Mammary microvascular endothelial cell (primary cell): ENCODE data around the genes NETO2, HEATR3 and TENT4B.

DNA sequence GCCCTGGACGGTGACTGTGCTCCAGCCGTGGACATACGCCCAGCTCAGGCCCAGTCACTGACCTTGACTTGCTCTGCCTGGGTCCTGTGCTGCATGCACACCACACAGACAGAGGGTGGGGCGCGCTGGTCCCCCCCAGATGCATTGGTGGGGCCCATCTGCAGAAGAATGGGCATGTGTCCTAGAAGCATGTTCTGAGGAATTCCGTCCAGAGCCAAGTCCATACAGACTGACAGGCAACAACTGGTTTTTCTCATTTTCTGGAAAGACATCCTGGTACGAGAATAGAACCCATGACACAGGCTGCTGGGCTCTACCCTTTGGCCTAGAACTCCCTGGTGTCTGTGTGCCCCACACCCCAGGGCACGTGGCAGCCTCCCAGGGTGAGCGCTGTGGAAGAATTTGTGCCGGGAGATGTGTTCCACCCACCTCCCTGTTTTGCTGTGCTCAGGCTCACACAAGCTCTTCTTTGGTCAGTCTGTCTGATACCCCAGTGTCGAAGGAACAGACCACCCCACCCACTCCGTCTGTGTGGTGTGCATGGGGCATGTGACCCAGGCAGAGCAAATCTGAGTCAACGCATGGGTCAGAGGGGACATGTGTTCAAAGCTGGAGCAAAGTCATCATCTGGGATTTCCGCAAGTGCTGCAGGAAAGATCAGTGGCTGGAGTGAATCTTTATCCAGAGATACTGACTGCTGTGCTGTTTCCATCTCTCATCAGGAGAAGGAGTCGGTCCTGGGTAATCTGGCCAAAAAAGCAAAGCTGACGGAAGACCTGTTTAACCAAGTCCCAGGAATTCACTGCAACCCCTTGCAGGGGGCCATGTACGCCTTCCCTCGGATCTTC lies 39.7 kb downstream of the GPT2 start:
- RAMPAGE, long total RNA: no peak

GRCh38 chr16:47143735-47144774 lies at the start of gene NETO2:
Gene NETO2 (minus strand): TSS chr16:47143945.
- RAMPAGE, long total RNA: no peak

DNA sequence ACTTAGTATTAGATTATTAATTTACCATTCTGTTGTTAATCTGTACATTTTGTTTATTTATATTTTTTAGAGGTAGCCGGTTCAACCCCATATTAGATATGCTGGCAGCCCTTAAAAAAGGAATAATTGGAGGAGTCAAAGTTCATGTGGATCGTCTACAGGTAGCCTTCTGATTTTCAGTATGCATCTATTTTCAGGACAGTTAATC lies 189.5 kb downstream of the PHKB start:
- RAMPAGE, long total RNA: no peak

DNA sequence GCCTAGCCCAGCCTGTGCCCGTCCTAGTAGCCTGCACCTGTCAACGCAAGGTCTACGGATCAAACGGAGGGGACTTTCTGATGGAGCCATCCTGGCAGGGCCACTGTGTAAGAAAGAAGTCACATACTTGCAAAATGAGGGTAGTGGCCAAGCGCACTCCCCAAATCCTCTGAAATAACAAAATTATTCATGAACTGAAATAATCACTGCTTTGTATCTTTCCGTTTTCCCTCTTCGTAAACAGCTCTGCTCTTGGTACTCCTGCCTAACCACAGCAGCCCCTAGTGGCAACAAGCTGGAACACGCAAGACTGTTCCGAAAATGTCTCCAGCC lies 100.9 kb downstream of the ABCC12 start:
- RAMPAGE, long total RNA: no peak

- RAMPAGE, long total RNA: no peak
Observed at GRCh38 chr16:48356901-48357572, 28.2 kb downstream of the SIAH1 start.

GRCh38 chr16:48577296-48578152 lies 32.5 kb downstream of the N4BP1 start:
- RAMPAGE, long total RNA: no peak

- RAMPAGE, long total RNA: no peak
Observed at GRCh38 chr16:48612975-48613525, 3.1 kb upstream of the N4BP1 start.

- RAMPAGE, long total RNA: no peak
Observed at GRCh38 chr16:48623182-48624235, 13.5 kb upstream of the N4BP1 start.

DNA sequence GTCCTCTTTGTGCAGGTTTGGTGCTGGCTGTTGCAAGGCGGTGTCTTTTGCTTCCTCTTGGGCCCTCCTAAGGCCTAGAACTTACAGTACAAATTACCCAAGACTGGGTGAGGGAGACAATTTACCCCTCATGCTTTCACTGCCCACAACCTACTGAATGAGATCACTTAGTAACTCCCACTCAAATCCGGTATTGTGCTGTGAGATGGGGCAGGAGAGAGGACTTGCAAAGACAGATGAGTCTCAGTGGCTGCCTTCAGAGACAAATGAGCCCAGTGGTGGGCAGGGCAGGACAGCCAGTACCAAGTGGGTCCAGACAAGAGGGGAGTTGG lies 149.0 kb downstream of the CBLN1 start:
- RAMPAGE, long total RNA: no peak

DNA sequence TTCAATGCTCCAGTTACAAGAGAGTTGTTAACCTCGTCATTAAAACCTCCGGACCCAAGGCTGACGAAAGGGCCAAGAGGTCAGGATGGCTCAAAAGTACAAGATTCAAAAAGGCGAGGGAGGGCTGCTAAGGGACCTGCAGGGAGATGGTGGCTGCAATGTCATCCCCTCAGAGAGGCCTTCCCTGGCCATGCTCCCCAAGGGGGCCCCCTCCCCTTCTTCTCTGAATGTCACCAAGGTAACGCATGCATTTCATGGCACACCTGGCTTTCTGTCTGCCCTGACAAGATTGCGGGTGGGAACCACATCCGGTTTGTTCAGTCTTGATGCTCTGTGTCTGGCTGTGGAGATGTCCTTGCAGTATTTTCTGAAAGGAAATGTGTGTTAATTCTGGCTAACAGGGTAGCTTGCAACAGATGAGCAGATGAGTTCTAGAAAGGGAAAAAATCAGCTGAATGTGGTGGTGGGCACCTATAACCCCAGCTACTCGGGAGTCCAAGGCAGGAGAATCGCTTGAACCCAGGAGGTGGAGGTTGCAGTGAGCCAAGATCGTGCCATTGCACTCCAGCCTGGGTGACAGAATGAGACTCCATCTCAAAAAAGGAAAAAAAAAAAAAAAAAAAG lies 90.0 kb downstream of the C16orf78 start:
- RAMPAGE, long total RNA: no peak

- RAMPAGE, long total RNA: no peak
Observed at GRCh38 chr16:49858219-49859071, 2.5 kb upstream of the ZNF423 start.

DNA sequence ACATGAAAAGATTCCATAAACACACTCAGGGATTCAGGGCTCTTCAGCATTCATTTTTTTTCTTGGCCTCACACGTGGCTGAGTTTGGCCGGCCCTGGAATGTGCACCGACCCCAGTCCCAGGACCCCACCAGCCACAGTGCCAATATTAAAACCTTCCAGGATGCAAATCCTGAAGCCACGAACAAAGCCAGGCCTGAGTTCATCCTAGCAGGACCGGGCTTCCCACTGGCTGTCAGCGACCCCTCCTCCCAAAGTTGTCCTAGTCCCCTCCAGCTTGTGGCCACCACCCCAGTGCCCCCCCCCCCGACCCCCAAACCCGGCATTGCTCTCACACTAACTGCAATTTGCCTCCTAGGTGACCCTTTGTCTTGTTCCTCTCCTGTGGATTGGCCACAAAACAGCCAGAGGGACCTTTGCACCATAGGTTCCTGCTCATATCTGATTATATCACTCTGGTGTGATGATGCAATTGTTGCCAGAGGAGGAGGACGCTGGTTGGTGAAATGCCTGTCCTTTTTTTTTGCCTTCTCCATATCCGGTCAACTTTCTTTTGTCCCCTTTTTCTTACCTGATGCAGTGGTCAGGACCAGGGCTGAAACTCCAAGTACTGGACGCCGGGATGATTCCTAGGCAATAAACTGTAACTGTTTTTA lies 27.9 kb upstream of the ZNF423 start:
- RAMPAGE, long total RNA: no peak

DNA sequence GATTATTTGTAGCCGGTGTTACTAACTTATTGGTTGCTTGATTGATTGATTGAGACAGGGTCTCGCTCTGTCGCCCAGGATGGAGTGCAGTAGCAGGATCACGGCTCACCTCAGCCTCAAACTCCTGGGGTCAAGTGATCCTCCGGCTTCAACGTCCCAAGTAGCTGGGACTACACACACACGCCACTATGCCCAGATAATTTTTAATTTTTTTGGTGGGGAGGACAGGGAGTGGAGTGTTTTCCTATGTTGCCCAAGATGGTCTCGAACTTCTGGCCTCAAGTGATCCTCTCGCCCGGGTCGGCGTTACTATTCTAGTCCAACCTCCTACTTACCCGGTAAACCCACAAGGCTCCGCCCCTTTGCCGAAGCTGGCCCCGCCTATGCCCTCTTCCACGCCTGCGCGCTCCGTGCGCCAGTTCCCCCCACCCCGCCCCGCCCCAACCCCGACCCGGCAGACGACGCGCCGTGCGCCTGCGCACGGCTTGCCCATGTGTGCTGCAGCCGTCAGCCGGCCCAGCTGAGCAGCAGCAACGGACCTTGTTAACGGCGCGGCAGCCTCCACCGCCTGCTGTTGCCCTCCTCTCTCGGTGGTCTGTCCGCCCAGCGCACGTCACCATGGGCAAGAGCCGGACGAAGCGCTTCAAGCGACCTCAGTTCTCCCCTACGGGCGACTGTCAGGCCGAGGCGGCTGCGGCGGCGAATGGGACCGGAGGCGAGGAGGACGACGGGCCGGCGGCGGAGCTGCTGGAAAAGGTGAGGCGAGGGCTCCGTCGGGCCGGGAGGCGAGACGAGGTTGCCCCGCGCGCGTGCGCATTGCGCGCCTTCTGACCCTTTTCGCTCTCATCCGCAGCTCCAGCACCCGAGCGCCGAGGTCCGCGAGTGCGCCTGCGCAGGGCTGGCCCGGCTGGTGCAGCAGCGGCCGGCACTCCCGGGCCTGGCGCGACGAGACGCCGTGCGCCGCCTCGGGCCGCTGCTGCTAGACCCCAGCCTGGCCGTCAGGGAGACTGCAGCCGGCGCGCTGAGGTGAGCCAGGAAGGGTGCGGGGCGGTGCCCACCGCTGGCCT lies at the start of gene HEATR3:
HEATR3 (plus strand) TSS at position 457 of the 1,067 bp plus-strand sequence.
- RAMPAGE, long total RNA: no peak

- RAMPAGE, long total RNA: no peak
Observed at GRCh38 chr16:50105359-50105836, 39.6 kb downstream of the HEATR3 start.

GRCh38 chr16:50152280-50153323 lies at the start of gene TENT4B:
Gene TENT4B (plus strand): TSS chr16:50153306.
- RAMPAGE, long total RNA: no peak

DNA sequence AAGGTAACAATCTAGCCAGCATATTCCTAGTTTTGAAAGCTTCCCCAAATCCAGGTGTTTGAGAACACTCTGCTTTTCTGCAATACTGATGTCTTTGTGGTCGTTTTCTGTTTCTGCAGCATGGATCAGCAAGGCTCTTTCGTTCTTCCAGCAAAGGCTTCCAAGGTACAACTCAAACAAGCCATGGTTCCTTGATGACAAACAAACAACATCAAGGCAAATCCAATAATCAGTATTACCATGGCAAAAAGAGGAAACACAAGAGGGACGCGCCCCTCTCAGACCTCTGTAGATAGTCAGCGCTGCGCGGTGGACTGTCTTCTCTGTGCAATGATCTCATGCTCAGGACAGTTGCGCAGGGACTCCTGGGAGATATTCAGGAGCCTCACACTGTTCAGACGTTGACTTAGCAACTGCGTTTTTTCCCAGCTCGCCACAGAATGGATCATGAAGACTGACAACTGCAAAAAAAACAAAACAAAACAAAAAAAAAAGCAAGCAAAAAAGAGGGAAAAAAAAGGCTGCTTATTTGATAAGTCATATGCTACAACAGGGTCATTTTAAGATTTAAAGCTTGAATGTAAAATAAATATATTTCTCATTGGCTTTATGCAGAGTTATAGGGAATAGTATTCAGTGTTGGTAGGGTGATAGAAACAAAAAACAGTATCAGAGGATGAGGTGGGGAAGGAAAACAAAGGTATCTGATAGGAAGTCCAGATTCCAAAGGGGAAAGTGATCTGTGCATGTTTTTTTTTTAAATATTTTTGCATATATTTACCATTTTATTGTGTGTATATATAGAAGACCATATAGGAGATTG lies 37.1 kb upstream of the ADCY7 start:
- RAMPAGE, long total RNA: no peak

DNA sequence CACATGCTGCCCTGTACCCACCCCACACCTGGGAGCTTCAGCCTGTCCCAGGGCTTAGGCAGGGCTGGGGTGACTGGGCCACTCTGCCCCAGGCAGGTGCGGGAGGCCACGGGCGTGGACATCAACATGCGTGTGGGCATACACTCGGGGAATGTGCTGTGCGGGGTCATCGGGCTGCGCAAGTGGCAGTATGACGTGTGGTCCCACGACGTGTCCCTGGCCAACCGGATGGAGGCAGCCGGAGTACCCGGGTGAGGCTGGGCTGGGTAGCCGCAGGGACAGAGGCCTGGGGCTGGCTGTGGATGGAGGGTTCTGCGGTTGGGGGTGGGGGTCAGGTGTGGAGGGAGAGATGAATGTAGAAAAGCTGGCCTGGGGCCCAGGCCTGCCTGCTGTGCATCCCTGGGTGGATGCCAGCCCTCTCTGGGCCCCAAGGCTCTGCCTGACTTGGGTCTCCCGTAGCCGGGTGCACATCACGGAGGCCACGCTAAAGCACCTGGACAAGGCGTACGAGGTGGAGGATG lies 34.3 kb downstream of the ADCY7 start:
- RAMPAGE, long total RNA: no peak

DNA sequence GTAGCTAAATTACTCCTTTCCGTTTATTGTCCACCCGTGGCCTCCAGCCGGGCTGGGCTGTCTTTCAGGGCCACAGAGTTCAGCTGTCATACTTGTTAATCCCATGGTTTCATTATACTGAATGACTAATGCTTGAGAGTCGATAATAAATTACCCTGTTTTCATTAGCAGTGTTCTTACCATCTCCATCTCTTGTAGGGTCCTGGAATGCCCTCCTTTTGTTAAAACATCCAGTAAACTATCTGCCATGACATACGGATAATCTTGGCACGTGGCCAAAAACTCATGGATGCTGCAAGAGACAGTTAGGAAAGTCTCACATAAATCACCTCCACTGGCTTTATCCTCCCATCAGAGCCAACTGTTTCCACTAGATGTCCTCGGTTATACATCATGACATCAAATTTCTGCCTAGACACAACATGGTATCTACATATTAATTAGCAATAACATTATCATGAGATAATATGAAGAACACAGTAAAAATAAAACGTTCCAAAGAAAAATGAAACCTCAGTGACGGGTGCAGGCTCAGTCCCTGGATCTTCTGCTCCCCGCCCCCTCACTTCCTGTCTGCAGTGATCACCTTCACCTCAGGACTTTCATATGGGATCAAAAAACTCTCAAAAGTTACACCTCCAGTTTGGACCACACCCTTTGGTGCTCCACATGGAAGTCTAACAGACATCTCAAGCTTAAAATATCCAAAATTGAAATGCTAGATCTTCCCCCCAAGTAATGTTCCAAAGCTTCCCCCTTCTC lies 45.2 kb downstream of the BRD7 start:
- RAMPAGE, long total RNA: no peak

GRCh38 chr16:50367956-50368563 lies 728 bp downstream of the BRD7 start:
- RAMPAGE, long total RNA: no peak

- RAMPAGE, long total RNA: no peak
Observed at GRCh38 chr16:50478276-50478724, 69.9 kb upstream of the NKD1 start.